LHCN-M2 (cell line): ENCODE measurements around a stretch of chr22.

GRCh38 chr22:49879827-49880894, 26.5 kb downstream of the ZBED4 start:
- RAMPAGE, long total RNA, result no peak

- RAMPAGE, long total RNA, result no peak
Observed at GRCh38 chr22:49888985-49889570, 29.2 kb downstream of the ALG12 start.

GRCh38 chr22:49925349-49926420, 7.3 kb downstream of the CRELD2 start:
- RAMPAGE, long total RNA, result no peak

DNA sequence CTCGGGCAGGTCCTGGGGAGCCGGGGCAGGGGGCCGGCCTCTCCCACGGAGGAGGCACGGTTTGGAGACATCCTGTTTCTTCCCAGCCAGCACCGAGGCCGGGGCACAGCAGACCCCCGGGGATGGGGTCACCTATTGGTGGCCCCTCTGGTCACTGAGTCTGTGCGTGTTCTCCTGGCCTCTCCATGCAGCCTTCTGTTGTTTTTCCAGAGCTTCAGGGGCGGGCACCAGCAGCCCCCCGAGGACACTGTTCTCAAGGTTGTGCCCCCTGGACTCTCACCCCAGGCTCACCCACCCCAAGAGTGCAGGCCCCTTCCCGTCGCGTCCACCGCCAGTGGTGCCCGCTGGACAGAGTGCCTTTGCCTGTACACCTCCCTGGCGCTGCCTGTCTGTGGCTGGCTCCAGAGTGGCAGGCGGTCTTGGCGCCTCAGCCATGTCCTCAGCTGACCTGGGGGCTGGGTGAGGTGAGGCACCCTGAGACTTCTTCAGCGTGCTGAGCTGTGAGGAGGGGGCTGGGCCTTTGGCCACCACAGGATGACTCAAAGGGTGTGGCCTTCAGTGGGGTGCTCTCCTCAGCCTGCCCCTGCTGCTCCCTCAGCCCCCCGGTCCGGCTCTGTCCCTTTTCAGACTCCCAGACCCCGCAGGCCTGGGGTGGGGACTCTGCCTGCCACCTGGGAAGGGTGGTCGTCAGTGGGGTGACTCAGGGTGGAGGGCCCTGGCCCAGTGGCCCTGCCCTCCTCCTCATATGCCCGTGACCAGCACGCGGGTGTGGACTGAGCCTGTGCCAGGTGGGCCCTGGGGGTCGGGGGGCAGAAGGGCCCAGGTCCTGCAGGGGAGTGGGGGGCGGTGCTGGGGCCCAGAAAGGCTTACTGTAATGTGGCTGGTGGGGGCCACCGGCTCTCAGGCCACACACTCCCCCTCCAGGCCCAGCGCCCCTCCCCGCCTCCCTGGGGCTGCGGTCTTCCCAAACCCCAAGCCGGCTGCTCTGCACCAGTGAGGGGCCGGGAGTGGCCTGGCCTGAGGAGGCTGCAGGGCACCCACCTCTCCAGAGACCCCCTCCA, 15.7 kb downstream of the CRELD2 start:
- RAMPAGE, long total RNA, result no peak

- RAMPAGE, long total RNA, result no peak
Observed at GRCh38 chr22:49947751-49948906, 12.4 kb upstream of the PIM3 start.

DNA sequence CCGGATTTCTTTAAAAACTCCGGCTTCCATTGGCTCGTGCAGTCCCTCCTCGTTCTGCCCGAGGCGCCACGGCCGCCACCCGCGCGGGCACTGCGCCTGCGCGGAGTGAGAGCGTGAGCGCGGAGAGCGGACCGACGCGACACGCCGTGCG, 309 bp upstream of the PIM3 start:
- RAMPAGE, long total RNA, result no peak

DNA sequence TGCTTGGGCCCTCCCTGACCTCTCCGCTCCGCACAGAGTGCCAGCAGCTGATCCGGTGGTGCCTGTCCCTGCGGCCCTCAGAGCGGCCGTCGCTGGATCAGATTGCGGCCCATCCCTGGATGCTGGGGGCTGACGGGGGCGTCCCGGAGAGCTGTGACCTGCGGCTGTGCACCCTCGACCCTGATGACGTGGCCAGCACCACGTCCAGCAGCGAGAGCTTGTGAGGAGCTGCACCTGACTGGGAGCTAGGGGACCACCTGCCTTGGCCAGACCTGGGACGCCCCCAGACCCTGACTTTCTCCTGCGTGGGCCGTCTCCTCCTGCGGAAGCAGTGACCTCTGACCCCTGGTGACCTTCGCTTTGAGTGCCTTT, 2.3 kb downstream of the PIM3 start:
- RAMPAGE, long total RNA, result no peak

DNA sequence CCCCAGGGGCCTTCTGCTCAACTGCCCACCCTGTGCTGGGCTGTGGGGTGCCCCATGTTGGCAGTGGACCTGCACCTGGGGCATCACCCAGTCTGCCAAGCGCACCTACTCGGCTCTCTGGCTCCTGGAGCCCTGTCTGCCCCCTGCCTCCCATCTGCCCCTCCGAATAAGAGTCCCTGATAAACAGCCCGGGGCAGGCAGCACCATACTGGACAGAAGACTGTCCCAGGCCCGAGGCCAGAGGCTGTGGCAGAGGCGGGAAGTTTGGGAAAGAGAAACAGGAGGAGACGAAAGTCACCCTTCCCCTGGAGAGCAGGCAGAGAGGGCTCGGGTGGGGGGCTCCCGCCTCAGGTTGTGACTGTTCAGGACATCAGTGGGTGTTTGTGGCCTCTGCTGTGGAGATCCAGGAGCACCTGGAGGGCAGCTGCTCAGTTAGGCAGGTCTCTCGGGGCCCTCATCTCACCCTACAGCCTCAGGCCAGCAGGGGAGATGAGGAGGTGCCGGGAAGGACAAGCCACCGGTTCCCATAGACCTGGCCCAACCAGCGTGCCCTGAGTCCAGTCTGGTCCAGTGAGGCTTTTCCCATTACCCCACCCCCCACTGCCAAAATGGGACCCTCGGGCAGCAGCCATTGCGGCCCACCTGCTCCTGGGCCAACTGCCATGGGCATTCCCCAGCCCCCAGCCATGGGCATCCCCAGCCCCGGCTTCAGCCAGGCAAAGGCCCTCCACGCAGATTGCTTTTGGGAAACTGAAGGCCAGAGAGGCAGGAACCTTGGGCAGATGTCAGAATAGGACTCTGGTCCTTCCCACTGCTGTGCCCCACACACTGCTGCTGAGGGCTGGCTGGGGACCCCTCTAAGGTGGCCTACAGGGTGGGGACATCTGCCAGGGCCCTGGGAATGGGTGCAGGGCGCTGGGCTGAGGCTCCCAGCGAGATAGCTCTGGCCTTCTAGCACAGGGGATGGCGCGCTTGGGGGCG, 4.5 kb downstream of the PIM3 start:
- RAMPAGE, long total RNA, result no peak

GRCh38 chr22:49996111-49996617, 16.4 kb downstream of the IL17REL start:
- RAMPAGE, long total RNA, result no peak

DNA sequence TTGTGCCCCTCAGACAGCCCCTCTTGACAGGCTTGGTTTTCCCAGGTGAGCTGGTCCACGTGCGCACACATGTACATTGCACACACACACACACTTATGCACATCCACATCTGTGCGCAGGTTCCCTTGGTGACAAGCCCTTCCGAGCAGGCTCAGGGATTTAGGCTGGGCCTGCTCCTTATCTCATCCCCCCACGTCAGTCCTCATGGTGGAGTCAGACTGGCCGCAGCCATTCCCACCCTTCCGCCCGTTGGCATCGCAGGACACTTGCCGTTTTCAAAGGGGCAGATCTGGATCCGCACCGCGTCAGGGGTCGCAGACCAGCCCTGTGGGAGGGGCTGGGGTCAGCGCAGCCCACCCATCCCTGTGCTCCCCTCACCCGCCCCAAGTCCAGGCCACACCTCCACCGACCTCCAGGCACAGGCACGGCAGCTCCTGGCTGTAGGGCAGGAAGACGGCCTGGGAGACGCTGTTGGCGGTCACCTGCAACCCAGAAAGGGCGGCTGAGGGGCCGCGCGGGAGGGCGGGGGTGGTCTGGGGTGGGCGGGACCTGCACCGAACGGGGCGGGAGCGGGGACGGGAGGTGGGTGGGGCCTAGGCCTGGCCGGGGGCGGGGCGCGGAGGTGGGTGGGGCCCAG, 13.4 kb downstream of the IL17REL start:
- RAMPAGE, long total RNA, result no peak

GRCh38 chr22:50201151-50201582, 356 bp downstream of the SELENOO start:
- RAMPAGE, long total RNA, result no peak

GRCh38 chr22:50216983-50217897, 16.4 kb downstream of the SELENOO start:
- RAMPAGE, long total RNA, result no peak

DNA sequence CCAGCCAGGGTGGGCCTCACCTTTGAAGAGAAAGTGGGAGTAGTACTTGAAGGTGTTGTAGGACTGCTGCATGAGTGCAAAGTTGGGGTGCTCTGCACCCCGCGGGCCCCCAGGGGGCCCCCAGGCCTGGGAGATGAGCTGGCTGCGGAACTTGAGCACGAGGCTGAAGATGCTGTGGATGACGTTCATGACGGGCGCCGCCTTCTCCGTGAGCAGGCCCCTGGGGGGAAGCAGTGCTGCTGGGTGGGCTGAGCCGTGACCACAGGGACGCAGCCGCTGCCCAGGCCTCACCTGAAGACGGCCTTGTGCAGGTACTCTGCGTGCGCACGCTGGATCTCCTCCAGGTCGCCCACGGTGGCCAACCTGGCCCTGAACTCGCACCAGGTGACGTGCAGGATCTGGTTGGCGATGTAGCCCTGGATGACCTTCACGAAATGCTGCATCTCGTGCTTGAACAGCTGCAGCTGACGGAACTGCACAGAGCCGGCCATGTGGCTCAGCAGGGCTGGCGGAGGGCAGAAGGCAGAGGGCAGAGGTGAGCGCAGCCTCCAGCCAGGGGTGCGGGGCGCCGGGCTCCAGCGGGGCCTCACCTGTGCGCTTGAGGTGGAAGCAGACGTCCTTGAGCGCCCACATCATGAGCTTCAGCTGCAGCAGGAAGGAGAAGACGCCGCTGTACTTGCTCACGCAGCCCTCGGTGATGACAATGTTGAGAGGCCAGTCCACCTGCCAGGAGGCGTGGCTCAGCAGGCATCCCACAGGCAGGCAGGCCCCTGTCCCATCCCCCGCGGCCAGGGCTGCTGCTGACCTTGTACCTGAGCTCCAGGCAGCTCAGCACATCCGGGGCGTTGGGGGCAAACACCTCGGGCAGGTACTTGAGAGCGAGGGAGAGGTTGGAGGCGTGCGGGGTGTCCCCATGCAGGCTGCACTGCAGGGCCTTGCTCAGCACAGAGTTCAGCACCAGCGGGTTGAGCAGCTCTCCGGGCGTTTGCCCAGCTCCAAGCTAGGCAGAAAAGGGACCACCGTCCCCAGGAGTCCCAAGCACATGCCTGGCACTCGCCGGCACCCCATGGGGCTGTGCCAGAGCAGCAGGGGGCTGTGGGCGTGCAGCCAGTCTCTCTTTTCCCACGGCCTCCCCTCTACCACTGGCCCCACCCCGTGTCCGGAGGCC, 17.5 kb downstream of the SELENOO start:
- RAMPAGE, long total RNA, result no peak

DNA sequence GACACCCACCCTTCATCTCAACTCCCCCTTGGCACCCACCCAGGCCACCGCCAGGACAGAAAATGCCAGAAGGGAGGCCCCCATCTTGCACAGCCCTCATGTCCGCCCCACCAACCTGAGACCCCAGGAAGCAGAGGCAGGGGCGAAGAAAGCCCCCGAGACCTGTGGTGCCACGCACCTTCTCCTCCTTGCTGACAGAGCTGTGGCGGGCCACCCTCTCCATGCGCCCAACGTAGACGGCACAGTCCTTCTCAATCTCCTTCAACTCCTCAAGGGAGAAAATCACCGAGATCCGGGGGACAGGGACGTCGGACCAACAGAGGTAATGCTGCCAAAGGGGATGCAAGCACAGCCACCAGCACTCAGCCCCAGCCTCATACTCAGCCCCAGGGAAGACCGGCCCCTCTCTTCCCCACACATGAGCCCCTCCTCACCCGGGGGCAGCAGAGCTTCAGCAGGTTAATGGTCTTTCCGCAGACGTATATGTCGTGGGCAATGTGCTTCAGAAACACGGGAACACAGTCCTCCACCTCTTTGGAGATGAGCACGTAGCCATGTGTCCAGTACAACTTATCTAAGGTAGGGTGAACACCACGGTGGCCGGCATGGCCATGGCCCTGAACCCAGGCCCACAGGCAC, 19.1 kb downstream of the TUBGCP6 start:
- RAMPAGE, long total RNA, result no peak

DNA sequence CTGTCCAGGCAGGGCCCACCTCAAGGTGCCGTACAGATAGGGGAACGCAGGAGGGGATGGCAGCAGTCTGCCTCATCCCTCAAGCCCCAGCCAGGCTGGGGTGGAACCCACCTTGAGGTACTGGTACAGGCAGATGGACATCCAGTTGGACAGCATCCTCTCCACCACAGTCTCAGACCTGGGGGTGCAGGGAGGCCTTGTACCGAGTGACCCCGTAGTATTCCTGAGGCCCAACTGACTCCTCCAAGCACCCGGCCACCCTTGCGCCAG, 9.6 kb upstream of the MAPK11 start:
- RAMPAGE, long total RNA, result no peak

DNA sequence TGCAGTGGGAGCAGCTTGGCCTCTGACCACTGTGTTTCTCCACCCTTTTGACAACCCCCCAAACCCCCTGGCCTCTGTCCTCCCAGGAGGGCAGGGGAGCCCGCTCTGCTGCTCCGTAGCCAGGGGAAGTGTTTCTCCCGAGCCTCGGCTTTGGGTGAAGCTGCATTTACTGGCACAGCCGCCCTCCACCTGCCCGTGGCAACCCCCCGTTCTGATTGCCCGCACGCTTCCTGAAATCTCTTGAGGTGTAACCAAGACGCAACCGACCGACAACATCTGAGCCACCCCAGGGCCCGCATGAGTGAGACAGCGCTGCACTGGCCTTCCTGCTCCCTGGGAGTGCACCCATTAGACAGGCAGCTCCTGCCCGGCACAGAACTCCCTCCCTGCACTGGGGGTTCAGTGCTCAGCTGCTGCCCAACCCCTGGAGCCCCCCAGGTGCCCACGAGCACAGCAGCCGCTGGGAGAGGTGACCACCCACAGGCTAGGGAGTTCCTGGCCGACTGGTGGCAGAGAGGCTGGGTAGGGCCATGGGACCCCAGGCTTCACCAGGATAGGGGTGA, 14.8 kb downstream of the PLXNB2 start:
- RAMPAGE, long total RNA, result no peak

GRCh38 chr22:50330864-50331374, 4.1 kb upstream of the DENND6B start:
- RAMPAGE, long total RNA, result no peak

GRCh38 chr22:50373968-50374559, 30.9 kb downstream of the PPP6R2 start:
- RAMPAGE, long total RNA, result no peak

- RAMPAGE, long total RNA, result no peak
Observed at GRCh38 chr22:50436428-50437328, 38.2 kb downstream of the SBF1 start.

- RAMPAGE, long total RNA, result no peak
Observed at GRCh38 chr22:50446131-50446480, 28.7 kb downstream of the SBF1 start.